ENCODE measurements around a stretch of chr7.

- PRO-cap, result no peak
Observed at GRCh38 chr7:151303342-151303827, 38.2 kb upstream of the NUB1 start.

- PRO-cap, result no peak
Observed at GRCh38 chr7:151392866-151393246, 17.0 kb downstream of the WDR86 start.

- PRO-cap, result no peak
Observed at GRCh38 chr7:151394973-151395510, 14.8 kb downstream of the WDR86 start.

DNA sequence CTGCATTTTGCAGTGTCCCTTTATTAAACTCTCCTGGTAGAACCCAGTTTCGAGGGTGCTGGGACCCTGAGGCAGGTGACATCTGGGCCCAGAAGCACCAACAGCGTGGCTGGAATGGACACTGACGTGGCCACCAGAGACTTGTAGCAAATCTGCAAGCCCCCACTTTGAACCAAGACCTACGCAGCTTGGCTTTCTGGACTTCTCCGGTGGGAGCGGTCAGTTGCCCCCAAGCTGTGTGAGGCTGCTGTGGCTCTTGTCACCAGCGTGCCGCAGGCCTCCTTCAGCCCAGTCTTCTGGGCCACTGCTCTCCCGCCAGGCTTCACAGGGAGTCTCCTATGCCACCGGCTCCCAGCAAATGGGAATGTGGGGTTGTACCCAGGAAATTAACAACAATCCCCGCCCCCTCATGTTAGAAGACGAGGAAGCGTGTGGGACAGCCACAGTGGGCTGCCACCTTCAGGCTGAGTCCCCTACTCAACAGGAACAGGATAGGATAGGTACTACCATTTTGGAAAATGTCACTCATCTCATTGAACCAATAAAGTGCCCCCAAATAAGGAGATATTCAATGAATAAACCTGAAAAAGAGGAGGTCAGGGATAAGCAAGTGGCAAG lies 4.3 kb downstream of the WDR86 start:
- PRO-cap, result no peak

- PRO-cap, result bidirectional peak, plus-strand start at chr7:151409056, minus-strand start at chr7:151408918
Observed at GRCh38 chr7:151408273-151409515, 1.1 kb downstream of the WDR86 start.

- PRO-cap, result no peak
Observed at GRCh38 chr7:151426305-151427087, 13.4 kb downstream of the CRYGN start.

- PRO-cap, result no peak
Observed at GRCh38 chr7:151468289-151468693, 28.4 kb upstream of the CRYGN start.

DNA sequence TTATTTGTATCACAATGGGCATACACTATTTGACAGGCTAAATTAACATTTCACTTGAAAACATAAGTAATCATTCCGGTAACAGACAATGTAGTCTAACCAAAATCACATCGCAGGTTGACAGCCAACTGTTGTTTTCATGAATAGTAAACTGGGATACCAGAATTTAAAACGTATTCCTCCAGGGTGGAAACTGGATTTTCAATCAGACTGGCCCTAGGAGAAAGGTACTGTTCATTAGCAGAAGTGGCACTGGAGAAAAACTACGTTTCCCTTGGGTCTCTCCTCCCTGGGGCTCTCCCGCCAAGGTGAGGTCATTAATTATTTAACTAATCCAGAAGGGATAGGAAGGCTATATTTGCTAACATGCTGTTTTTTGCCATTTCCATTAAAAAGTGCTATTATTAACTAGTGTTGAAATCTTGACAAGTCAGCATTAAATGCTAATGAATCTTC lies 25.2 kb downstream of the RHEB start:
- PRO-cap, result no peak

DNA sequence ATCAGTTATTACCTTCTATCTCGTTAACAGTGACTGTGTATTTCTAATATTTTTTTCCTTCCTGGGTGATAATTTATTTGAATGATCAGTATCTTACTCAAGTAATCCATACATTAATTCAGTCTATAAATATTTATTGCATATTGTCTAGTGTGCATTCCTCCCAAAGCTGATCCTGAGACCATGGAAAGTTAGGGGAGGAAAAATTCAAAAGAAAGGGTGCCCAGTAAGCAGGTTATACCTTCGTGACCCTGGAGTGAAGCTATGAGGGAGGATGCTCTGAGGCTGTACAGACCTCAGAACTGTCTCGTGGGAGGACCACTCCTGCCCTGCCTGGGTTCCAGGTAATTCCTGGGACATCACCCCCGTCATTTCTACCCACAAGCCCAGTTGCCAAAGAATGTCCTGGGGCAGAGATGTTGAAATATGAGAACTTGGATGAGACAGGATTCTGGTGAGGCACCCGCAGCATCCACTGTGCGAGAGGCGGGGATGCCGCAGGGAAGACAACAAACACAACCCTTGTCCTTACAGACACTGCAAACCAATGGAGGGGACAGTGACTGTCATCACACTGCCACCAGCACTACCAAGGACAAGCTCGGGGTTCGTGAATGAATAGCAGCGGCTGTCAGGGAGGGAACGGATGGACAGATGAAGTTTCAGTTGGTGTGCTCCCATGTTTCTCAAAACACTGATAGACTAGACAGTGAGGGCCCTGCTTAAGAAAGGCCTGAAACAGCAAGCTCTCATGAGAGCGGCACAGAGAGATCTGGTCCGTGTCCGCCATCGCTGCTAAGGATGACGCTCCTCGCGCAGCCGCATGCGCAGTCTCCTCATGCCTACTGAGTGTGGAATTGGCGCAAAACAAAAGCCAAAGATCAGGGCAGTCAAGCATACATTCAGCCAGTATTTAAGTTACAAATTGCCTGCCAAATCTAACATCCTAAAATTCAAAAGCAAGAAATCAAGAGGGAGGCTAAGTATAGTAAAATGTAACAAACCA lies 81.9 kb upstream of the RHEB start:
- PRO-cap, result no peak

GRCh38 chr7:151608049-151608339 lies 88.3 kb upstream of the RHEB start:
- PRO-cap, result no peak

GRCh38 chr7:151614415-151615082 lies 94.9 kb upstream of the RHEB start:
- PRO-cap, result no peak

GRCh38 chr7:151671481-151672018 lies 151.9 kb upstream of the RHEB start:
- PRO-cap, result no peak

DNA sequence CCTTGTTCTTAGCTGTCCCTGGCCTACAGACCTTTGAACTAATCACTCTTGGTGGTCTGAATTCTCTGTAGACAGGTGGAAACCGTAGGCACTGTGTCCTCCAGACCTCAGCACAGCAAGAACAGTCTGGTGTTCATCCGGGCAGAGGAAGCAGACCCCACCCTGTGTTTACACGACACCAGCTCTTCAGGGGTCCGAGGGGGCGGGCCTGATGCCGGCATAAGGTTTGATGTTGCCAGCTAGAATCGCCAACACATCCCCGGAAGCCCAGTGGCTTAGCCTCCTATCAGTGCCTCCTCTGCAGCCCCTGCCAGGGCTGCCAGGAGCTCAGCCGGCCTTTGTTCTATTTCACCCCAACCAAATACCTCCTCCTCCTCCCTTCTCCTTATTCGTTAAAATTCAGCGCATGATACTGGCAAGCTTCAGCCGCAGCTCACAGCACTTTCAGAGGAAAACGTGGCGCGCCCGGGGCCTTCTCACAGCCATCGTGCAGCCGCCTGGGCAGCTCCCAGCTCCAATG lies 176.2 kb upstream of the RHEB start:
- PRO-cap, result no peak

DNA sequence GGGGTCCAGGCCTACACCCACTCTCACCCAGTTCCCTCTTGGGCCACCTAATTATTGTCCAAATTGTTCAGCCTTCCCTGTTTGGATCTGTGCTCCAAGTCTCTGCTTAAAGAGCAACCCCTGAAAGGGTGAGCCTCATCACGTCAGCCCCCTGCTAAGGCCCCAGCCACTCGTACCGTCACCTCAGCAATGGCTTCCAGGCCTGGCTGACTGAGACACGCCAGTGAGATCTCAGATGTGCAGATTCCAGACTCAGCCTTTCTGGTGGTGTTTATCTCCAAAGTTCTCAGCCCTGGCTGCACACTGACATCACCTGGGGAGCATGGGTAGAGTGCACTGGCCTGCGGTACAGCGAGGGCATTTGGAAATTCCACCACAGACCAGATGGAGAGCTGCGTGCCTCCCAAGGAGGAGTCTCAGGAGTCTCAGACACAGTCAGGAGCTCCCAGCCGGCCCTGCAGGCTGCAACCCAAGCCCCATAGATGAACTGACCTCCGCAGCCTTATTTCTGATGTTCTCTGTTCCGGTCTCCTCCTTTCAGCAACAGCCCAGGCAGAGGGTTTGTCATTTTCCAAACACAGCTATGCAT lies 87.4 kb downstream of the PRKAG2 start:
- PRO-cap, result no peak

- PRO-cap, result no peak
Observed at GRCh38 chr7:151859030-151860173, 17.5 kb downstream of the PRKAG2 start.

GRCh38 chr7:151864029-151864526 lies 12.8 kb downstream of the PRKAG2 start:
- PRO-cap, result no peak

- PRO-cap, result no peak
Observed at GRCh38 chr7:151876229-151876661, 670 bp downstream of the PRKAG2 start.

DNA sequence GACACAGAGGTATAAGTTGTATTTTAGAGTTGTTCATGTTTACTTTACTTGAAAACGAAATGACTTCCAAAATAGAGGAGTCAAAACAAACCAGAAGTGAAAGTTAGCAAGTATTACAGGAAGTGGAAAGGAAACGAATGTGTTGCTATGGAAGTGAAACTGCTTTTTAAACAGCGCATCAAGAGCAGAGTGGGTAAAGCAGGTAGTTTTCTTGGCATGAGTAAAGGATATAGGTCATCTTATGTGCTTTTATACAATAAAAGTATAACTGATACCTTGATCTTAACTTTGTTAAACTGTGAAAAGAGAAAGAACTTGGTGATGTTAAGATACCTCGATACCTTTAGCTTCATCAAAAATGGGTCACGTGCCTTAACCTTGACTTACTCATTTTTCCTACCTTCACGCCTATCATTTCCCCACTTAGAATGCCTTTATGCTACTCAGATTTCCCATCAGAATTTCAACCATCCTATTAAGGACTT lies 19.9 kb upstream of the GALNTL5 start:
- PRO-cap, result no peak

GRCh38 chr7:152166999-152167590 lies 141.6 kb downstream of the GALNT11 start:
- PRO-cap, result no peak

GRCh38 chr7:152176897-152178077 lies 151.8 kb downstream of the GALNT11 start:
- PRO-cap, result no peak

Data from NALM6 (cell line).